Daoy (cell line): ENCODE results near the gene IGFN1.

GRCh38 chr1:198749234-198749659 is 110.4 kb downstream of the PTPRC start:
- RAMPAGE, long total RNA: no peak

DNA sequence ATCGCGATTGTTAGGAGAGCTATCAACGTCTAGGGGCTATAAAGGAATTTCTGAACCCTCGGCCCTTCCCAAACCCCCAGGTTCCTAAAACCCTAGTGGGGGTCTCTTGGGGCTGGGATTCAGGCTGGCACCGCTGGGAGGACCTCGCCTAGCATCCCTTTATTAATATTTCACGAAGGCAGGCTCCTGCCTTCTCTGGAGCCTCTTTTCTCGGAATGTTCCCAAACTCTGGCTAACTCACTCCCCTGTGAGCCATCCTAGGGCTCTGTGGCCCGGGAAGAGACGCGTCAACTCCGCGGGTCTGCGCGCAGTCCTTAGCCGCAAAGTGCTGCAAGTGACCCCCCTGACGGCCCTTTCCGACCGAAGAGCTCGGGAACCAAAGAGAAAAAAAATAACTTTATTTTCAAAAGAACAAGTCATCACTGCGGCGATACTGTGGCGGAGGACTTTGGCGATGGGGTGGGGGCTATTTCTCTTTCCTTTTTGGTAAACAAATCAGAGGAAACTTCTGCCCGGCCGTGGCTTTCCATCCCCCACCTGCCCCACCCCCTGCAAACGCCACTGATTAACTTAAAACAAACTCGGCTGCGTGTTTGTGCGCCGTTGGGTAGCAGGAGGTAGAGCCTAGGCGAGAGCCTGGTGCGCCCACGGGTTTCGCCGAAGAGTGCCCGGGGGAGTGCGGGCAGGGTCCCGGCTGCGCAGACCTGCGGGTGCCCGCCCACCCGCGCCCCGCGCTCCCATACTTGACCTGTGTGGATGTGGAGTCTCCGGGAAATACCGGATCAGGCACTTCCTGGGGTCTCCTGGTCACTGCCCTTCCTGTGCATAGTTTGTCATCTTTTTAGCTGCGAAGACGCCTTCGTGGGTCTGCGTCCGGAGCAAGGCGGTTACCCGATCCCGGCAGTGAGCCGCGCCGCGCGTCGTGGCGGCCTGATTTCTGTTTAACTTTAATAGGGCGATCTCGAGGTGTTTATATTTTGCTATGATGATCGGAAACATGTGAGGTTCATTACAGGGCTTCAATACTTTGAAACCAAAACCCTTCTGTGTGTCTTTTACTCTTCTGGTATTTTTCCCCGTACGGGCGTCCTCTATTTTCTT is 14.8 kb downstream of the NR5A2 start:
- RAMPAGE, long total RNA: no peak

GRCh38 chr1:200072616-200072930 is 45.1 kb downstream of the NR5A2 start:
- RAMPAGE, long total RNA: no peak

DNA sequence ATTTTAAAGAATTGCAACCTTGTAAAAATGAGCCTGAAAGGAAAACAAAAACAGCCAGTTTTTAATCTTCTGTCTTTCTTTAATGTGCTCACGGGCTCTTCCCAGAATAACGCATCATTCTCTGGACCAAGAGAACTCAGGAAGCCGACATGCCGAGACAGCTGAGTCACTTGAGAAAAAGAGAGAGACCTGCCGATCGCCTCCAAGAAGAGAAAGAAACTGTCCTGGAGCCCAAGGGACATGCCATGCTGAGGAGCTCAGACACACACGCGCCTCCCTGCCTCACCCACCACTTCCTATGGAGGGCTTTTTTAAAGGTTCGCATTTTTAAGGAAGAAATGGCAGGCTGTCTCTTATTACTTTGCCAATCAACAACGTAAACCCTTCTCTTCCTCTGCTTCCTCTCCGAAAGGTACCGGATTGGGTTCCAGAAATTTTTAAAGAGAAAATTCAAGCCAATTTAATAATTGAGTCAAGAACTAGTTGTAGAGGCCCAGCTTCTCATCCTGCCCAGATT is 176.4 kb downstream of the ZNF281 start:
- RAMPAGE, long total RNA: no peak

- RAMPAGE, long total RNA: no peak
These were observed 93.6 kb downstream of the ZNF281 start for GRCh38 chr1:200316217-200316634.

- RAMPAGE, long total RNA: no peak
These were observed 36.7 kb downstream of the ZNF281 start for GRCh38 chr1:200372903-200373671.

DNA sequence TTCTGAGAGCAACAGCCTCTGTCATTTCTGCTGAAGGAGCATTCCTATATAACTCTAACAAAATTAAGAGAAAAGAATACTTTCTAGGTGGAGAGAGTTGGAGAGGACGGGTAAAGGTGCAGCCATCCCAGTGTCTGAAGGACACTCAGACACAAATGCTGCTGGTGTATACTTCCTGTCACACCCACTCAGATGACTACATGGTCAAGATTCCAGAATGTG is 35.4 kb downstream of the ZNF281 start:
- RAMPAGE, long total RNA: no peak

- RAMPAGE, long total RNA: no peak
These were observed 3.8 kb downstream of the ZNF281 start for GRCh38 chr1:200405927-200406540.

GRCh38 chr1:200473812-200474176 is 64.0 kb upstream of the ZNF281 start:
- RAMPAGE, long total RNA: no peak

DNA sequence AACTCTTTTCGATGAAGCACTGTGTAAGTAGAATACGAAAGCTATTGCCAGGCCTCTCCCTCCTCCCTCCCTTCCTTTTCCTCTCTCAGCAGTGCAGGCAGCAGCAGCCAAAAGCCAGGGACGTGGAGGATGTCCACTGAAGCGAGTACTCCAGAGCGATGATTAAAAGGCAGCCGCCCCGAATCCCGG is 219 bp upstream of the CAMSAP2 start:
- RAMPAGE, long total RNA: no peak

- RAMPAGE, long total RNA: no peak
These were observed 24.1 kb upstream of the GPR25 start for GRCh38 chr1:200848262-200849503.

DNA sequence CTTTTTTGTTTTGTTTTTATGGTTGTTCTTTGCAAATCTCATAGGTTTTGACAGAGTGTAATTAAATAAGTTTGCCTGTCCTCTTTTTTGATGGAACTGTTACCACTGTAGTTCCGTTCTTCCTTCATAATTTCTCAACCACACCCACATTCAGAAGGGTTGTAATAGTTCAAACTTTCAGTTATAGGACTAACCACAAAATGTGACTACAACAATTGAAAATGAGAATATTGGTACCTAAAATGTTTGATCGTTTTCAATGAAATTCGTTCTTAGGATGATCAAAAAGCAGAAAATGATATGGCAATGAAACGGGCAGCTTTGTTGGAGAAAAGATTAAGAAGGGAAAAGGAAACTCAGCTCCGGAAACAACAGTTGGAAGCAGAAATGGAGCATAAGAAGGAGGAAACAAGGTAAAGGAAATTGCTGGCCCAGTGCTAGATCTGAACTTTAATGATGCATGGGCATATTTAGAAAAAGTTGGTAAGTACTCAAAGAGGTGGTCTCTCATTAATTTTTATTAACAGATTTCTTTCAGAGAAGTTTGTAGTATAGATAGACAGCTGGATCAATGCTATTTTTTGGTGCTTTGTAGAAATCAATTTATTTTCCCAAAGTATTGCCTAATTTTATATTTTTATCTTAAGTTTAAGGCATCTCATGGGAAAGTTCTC is 20.4 kb upstream of the GPR25 start:
- RAMPAGE, long total RNA: no peak

DNA sequence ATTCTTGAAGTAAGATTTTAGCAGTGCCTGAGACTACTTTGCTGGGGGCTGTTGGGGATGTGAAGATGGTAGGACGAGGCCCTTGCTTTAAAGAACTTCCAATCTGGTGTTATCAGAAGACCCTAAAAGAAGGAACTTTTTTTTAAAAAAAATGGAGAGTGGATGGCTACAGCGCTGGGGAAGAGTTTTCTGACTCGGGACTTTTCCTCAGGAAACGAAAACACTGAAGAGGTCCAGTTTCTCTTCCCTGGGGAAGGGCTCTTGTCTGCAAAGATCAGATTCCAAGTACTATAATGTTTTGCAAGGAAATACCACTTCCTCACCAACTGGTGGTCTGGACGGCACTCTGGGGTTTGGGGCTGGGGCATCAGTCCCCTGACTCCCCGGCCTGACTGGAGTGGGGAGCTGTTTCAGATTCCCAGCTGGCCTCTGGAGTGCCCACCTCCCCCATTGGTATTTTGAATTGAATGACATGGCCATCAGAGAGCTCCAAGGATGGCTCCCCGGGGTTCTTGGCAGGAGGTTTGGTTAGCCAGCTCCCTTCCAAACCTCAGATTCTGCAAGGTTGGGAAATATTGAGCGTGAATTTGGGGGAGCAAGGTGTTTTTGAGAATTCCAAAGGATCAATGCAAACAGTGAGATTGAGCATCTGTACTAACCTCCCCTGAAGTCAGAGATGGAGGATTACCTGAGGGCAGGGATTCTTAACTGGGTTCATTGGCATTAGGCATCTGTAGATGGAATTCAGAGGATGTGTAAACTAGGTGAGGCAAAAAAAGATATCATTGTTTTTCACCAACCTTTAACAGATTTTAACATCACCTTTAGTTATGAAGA is 2.2 kb upstream of the INAVA start:
- RAMPAGE, long total RNA: no peak

- RAMPAGE, long total RNA: no peak
These were observed 9.0 kb downstream of the KIF21B start for GRCh38 chr1:201014513-201014877.

- RAMPAGE, long total RNA: no peak
These were observed at the start of gene IGFN1 for GRCh38 chr1:201190464-201191098. Gene IGFN1, plus strand, starts transcription at chr1:201190824.

DNA sequence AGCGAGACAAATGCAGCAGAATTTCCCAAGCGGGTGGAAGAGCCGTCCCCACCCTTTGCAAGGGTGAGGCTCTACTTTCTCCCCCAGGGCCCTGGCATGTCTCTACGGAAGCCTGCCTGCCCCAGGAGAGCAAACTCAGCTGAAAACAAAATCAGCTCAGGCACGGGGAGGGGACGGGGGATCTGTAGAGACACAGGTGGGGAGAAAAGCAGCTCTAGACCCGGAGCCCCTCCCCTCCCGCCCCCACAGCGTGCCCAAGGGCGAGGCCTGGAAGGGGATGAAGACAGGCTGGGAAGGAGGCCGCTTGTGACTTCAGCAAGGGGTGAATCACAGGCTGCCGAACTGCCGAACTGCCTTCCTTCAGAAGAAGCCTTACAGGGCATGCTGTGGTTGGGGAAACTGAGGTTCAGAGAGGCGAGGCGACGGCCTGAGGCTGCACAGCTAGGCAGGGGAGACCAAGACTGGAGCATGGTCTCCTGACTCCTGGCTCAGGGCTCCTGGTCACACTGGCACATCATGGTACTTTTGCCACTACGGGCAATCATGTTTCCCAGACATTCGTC is 19.3 kb downstream of the PKP1 start:
- RAMPAGE, long total RNA: no peak

DNA sequence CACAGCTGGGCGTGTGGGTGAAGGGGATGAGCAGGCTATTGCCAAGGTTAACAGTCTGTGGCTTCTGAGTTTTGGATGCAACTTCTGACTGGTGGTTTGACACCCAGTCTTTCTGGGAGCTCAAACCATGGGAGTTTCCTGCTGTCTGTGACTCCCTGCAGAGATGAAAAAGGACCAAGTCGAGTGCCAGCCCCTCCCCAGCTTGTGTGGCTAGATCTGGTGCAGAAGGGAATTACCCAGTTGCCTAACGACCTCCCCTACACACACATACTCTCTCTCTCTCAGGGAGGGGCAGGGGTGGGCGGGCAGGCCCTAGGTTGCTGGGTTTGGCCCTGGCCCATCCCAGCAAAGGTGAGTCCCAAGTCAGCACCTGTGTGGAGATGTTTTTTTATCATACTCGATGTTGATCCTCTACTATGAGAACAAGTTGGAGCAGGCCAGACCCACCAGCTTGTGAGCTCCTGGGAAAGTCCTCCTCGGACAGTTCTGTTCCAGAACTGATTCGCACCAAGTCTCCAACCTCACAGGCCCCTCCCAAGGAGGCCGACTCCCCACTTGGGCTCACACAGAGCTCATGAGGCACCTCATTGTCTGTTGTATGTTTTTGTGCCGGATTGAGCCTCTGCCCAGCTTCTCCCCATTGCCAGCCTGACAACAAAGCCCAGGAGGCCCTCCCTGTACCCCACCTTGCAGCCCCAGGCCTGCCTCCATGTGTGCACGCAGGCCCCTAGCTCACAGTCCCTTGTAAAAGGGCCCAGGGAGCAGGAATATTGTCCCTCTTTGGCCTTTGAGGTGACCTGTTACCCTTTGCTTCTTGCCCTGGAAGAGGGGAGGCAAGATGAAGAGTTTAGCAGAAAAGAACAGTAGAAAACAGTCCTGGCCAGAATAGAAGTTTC is 28.4 kb downstream of the PKP1 start:
- RAMPAGE, long total RNA: no peak

DNA sequence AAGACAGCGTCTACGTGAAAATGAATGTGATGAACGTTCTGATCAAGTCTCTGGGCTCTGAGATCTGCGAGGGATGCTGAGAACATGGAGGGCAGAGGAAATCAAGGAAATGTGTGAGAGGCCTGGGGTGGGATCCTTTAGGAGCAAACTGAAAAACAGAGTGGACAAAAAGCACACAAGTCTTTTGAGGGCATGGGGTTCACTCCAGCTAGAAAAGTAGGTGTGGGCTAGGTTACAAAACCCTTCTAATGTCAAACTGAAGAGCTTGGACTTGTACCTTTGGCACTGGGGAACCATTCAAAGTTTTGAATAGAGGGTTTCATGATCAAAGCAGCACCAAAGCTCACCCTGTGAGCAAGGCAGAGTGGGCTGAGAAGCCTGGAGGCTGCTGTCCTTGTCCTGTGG is 42.7 kb downstream of the PKP1 start:
- RAMPAGE, long total RNA: no peak

DNA sequence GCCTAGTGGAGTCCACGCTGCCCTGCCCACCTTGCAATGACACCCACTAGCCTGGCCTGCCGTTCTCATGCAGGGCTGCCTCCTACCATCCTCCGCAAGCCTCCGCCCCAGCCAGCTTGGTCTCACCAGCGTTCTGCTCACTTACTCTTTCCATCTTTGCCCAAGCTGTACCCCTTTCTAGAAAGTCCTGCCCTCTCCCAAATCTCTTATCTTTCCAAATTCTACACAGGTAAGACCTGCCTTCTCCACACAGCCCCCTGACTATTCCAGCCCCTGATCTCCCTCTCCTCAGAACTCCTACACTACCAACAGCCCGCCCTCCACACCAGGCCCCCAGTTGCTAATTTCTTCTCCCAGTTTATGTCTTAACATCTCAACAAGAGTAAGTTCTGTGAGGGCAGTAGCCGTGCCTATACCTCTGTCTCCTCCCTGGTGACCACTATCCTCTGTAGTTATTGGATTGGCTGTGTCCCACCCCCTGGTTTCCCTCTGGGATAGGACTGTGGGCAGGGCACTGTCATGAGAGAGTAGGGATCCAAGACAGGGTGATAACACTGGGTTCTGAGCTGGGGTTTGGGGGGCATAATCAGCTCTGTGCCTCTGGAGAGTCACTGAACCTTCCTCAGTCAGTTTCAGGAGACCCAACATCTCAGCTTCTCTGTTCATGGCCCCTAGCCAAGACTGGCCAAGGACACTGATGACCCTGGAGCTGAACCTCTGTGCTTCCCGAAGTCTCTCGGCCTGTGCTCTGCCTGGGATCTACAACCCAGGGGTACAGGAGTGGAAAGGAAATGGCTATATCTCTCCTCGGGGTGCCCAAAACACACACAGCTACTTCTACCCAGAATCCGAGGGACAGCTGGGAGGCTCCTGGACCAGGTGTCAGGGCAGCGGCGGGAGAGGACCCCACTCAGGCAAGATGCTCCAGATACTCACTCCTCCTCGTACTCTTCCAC is 4.9 kb downstream of the TNNT2 start:
- RAMPAGE, long total RNA: no peak

- RAMPAGE, long total RNA: no peak
These were observed 5.0 kb upstream of the TNNT2 start for GRCh38 chr1:201382430-201382846.